ENCODE results near the genes FAM193B and PROP1.

GRCh38 chr5:177318543-177318936, 6.8 kb upstream of the MXD3 start:
- PRO-cap: no peak

DNA sequence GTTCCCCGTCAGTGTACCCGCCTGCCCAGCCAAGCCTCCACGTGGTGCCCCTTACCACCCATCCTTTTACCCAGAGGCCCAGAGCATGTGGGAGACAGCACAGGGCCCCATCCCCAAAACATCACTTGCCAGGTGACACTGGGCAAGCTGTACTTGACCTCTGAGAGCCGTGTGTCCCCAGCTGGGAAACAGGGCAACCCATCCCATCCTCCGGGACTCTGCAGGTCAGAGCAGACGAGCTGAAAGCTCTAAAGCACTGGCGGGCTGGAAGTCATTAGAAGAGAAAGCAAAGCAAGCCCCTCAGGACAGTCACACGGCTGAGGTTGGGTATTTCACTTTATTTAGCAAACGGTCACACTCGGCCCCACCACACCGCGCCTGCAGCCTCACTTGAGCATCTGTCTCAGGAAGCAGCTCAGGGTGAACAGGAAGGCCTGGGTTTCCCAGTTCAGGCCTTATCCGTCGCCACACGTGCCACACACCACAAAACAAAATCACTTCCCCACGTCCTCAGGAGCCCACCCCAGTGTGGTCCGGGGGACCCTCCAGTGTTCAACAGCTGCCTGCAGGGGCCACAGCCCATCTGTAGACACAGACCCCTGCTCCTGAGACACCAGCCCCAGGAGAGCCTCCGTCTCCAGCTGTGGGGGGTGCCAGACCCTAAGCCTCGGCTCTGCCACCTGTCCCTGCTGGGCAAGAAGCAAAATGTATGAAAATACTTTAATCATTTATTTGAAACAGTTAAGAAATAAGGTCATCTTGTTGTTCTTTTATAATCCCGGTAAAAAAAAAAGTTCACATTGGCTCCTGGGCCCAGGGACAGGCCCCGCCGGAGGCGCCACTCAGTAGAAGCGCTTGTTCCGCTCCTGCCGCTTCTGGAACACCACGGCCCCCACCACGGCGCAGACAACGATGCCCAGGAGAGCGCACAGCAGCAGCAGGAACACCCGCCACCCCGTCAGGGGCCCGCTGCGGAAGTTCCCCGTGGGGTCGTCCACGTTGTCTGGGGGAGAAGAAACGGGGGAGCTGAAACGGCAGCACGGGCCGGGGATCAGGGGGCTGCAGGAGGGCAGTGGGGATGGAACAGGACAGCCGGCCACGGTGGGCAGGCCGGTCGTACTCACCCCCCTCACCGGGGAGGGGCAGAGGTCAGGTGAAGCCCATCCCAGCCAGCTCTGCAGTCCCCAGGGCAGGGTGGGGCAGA, 19.8 kb downstream of the LMAN2 start:
- PRO-cap: no peak

- PRO-cap: unidirectional peak, plus-strand start at chr5:177370834
Measured at GRCh38 chr5:177370504-177371304, 13.0 kb downstream of the RGS14 start.

DNA sequence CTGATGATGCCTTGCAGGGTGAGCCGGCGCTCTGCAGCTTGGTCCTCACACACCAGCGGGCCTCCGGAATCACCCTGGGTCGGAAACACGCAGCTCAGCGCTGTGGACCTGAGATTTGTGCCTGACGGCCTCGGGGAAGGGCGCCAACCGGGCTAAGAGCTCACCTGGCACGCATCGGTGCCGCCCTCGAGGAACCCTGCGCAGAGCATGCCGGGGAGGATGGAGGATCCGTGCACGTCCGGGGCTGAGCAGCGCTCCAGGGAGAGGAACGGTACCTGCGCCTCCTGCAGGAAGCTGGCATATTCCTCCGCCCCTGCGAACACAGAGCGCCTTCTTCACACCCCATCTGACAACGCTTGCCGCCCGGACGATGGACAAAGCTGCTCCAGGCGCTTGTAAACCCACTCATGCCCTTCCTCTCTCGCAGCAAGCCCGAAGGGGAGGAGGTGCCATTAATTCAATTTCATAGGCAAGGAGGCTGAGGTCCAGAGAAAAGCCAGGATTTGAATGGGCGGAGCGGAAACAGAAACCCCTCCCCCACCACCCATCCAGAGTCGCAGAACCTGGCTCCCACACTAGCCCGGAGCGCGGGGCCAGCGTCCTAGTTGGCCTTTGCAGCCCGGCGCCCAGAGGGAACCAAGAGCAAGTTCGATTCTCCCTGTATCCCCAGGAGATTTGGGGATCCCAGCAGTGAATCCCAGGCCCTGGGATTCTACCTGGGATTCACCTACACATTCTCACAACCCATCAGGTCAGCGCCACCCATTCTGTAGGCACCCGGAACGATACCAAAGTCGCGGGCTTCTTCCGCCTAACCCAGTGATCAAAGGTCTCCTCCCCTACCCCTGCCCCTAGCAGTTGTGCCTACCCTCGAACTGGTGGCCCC, 2.2 kb upstream of the PFN3 start:
- PRO-cap: no peak

DNA sequence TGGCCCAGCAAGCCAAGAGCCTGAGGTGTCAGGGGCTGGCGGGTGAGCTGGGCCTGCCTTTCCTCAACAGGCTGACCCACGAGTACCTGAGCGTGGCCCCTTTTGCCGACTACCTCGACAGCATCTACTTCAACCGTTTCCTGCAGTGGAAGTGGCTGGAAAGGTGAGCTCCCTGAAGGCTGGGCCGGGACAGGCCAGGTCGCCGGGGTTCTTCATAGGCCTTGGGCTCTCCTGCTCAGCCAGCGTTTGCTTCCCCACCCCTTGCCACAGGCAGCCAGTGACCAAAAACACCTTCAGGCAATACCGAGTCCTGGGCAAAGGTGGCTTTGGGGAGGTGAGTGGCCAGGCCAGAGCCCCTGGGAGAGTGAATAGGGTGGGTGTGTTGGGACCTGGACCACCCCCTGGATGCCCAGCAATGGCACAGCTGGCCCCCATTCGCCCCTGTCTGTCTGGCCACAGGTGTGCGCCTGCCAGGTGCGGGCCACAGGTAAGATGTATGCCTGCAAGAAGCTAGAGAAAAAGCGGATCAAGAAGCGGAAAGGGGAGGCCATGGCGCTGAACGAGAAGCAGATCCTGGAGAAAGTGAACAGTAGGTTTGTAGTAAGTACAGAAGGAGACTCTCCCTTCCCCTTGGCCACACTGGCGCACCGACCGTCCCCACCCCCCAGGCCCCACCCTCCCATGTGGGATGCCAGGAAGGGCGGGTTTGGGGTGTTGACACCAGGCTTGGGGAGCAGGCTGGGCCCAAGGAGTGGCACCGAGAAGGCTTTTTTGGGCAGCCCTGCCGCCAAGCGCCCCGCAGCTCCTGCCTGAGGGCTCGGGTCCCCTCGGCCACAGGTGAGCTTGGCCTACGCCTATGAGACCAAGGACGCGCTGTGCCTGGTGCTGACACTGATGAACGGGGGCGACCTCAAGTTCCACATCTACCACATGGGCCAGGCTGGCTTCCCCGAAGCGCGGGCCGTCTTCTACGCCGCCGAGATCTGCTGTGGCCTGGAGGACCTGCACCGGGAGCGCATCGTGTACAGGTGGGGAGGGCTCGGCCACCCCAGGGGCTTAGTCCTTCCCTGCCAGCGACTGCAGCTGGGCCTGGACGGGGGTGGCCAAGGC, 7.0 kb downstream of the GRK6 start:
- PRO-cap: no peak

DNA sequence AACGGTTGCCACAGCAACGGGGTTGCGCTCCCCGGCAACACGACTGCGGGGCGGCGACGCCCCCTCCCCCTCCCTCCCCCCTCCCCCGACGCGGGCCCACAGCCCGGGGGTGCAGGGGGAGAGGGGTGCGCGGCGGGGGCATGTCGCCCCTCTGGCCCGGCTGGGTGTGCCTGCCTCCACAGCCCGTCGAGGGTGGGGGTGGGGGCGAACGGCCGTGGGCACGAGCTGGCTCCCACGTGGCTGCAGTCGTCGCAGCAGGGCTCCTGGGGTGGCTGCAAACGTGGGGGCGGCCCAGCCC, 525 bp downstream of the PRR7 start:
- PRO-cap: no peak

GRCh38 chr5:177453807-177454094, 7.1 kb downstream of the PRR7 start:
- PRO-cap: no peak

DNA sequence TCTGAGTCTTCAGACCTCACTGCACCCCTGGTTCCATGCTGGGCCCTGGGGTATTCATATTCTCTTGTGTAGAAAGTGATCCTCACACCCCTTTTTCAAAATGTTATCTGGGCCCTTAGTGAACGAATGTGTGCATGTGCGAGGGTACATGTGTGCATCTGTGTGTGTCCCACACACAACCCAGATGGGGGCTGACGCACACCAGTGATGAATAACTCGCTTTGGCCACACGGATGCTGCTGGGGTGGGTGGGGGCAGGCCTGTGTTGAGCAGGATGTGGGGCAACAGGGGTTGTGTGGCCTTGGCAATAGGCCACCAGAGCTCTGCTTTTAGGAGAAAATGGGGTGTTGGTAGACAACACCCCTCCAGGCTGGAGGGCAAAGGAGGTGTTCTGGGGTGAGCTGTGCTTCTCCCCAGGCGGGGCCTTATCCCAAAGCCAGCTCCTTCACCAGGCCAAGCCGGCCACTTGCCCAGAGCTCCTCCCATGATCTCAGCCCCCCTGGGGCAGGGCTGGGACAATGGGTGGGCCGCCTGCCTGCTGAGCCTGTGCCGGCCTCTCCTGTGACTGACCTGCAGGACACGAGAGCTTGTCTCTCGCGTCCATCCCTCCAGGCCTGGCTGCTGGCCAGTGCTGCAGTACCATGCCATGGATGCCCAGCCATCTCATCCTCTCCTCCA, 1.7 kb downstream of the DBN1 start:
- PRO-cap: no peak

GRCh38 chr5:177491302-177491883, 6.0 kb downstream of the PDLIM7 start:
- PRO-cap: bidirectional peak, plus-strand start at chr5:177491719, minus-strand start at chr5:177491526

GRCh38 chr5:177511574-177512275, 2.1 kb upstream of the DOK3 start:
- PRO-cap: no peak

DNA sequence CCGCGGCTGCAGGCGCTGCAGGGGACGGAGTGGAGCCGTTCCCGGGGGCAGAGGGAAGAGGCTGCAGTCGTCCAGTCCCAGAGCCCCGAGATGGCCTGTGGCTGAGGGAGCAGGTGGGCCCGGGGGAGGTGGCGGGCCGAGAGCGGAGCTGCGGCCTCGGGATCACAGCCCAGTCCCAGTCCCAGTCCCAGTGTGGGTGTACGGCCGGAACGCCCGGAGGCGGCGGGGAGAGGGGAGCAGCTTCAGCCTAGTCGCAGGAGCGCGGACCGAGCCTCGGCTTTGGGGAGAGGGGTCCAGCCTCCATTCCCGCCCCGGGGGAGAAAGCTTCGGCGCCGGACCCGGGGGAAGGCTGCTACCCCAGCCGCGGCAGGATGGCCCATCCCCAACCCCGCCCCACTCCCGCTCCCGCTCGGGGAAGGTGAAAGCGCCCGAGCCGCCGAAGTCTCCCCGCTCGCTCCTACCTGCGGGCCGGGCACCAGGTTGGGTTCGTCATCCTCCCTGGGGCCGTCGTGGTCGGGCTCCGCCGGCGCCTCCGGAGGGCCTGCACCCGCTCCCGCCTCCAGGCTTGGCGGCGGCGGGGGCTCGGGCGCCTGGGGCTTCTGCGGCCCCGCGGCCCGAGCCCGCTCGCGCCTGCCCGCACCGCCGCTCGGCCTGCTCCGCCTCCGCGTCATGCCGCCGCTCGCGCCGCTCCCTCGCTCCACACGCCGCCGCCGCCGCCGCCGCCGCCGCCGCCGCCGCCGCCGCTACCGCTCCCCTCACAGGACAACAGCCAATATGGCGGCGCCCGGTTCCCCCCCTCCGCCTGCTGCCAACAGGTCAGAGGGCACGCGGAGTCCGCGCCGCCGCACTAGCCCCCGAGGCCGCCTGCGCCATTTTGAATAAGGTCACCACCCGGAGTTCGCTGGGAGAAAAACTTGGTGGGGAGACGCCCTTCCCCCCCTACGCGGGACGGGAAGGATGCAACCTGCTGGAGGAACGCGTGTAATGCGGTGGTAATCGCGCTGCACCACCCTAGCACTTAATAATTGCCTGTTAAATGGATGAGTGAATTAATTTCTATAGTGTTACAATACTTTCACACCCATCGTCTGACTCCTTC, at the start of gene FAM193B:
FAM193B (minus strand) TSS at position 776 of the 1,099 bp plus-strand sequence.
- PRO-cap: bidirectional peak, plus-strand start at position 960 of the sequence, minus-strand start at position 776 of the sequence

DNA sequence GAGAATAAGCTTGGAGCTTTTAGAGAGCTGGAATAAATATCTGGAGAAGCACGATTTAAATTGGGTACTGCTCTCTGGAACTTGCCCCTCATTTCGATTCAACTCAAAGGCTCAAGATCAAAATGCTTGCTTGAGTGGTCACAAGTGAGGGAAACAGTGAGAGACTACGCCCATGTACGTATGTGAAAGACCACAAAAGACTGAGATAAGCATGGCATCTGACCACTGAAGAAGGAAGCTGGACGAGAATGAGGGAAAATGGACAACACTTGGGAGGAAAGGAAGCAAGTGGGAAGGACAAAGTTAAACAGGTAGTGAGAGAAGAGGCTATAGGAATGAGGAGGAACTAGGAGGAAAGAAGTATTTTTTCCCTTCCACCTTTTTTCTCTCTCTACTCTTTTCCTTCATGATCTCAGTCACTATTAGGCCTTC, 70.1 kb downstream of the B4GALT7 start:
- PRO-cap: no peak

GRCh38 chr5:177689034-177689428, 89.1 kb downstream of the B4GALT7 start:
- PRO-cap: unidirectional peak, plus-strand start at chr5:177689305

DNA sequence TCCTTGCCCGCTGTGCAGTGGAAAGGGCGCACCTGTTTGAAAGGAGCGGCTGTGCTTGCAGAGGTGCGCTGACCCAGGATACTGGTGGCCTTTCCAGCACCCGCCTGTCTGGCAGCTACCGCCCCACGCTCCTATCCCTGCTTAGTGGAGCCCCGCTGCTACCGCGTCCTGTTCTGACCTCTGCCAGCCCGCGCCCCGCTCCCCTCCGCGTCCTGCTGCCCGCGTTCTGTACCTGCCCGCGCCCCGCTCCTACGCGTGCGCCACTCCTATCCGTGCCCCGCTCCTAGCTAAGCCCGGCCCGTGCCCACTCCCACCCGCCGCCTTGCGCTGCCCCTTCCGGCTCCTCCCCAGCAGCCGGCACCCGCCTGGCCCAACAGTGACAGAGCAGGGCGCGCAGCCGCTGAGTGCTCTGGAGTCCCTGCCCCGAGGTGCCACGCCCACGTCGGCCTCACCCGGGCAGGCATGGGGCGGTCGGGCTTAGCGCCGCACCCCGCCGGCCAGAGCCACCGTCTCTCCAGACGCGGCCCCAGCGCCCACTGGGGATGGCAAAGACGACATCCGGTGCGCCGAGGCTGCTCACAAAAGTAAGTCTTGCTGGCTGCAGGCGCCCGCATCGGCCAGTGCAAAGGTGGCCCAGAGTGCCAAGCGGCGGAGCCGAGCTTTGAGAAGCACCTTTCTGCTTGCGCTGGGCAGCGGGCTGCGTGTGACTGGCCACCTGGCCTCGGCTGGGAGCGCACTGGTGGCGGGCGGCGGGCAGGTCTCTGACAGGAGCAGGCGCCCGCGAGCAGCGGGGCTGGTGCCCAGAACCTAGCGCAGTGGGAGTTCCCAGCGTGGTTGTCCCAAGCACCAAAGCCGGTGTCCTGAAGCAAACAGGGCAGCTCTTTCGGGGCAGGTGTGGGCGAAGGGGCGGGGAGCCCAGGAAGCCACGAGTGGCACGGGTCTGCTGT, 56.6 kb downstream of the PROP1 start:
- PRO-cap: no peak

- PRO-cap: no peak
Measured at GRCh38 chr5:177996014-177996538, at the start of gene PROP1. Gene PROP1, minus strand, starts transcription at chr5:177996242.

- PRO-cap: no peak
Measured at GRCh38 chr5:178046640-178047183, 50.7 kb upstream of the PROP1 start.

DNA sequence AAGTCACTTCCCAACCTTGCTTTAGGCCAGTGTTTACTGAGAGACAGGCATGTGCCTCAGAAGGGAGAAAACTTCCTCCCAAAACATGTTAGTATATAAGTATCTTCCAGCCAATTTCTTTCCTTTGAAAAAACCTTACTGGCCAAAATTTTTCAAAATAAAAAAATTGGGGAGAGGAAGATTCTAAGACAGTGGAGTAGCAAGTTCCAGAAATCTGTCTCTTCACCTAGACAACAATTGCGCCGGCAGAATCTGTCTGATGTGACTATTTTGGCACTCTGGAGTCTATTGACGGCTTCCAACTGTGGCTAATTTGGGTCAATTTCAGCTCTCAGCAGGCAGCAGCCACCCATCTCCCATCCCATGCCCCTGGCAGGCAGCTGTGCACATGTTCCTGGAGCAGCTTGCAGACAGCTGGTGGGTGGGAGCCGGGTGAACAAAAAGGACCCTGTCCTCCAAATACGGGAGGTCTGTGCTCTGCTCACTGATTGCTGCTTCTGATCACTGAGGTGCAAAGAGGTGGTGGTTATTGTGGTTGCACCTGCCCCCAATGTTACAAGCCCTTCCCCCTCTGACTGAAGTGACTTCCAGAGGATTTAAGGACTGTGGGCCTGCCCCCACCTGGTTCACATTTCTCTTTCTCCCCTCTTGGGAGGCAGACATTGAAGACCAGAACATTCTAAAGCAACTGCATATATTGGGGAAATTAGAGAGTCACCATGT, 45.1 kb upstream of the N4BP3 start:
- PRO-cap: no peak

GRCh38 chr5:178143539-178144191, 10.0 kb downstream of the NHP2 start:
- PRO-cap: no peak

DNA sequence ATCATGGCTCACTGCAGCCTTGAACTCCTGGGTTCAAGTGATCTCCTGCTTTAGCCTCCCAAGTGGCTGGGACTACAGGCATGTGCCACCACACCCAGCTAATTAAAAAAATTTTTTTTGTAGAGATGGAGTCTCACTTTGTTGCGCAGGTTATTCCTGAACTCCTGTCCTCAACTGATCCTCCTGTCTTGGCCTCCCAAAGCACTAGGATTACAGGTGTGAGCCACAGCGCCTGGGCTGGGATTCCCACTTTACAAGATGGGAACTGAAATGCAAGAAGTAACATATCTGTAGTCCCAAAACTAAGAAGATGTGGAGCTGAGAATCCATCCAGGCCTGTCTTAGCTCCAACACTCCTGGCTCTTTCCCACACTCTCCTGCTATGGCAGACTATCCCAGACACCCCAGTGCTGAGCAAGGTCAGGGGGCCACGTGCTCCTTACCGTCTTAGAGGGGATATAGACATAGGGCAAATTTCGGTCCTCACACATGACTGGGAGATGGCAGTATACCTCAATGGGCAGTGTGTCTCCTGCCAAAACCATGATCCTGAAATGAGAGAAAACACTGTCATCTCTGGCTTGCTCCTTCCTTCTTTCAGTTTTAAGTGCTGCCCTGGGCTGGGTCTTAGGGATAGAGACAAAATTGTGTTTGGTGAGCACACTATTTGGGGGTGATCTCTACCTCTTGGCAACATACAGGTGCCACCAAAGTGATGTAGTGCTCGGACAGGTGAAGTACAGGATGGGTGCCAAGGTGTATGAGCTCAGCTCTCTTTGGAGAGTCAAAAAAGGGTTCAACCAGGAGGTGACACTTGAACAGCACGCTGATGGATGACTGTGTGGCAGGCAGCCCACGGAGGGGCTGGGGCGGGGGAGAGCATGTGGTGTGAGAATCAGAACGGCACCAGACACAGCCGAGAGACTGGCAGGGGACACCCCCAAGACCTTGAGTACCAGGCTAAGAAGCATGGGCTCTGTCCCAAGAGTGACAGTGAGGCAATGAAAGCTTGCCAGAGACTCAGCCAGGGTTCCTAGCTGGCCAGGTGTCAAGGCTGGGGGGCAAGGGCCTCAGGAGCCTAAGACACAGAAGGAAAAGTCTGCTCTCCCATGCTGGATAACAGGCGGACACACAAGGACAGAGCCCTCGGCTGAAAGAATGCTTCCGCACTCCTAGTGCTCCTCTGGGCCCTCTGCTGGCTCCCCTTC, 2.8 kb downstream of the NHP2 start:
- PRO-cap: no peak

- PRO-cap: no peak
Measured at GRCh38 chr5:178206985-178207670, 2.8 kb downstream of the HNRNPAB start.

Data from A673 (cell line).